ENCODE measurements around the genes COL25A1, LRIT3 and EGF.

DNA sequence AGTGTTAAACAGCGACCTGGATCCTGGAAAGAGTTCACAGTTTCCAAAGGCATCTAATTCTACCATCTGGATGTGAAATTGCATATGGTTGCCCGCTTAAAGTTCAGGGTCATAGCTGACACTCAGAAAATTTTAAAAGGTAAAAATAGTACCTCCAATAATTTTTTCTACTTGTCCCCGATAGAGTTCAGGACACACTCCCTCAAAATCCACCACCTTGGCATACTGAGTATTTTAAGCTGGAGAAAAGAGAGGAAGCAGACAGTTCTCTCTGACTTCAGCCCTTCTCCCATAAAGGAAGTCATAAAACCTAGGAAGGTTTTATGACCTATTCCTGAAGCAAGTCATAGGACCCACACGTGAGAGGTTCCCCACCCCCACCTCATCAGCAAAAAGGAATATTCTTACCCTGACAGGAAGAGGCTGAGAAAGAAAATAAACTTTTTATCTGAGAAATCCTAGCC, 270.2 kb downstream of the PAPSS1 start:
- PRO-cap: no peak

- PRO-cap: no peak
Measured at GRCh38 chr4:107631325-107632104, 88.5 kb downstream of the PAPSS1 start.

DNA sequence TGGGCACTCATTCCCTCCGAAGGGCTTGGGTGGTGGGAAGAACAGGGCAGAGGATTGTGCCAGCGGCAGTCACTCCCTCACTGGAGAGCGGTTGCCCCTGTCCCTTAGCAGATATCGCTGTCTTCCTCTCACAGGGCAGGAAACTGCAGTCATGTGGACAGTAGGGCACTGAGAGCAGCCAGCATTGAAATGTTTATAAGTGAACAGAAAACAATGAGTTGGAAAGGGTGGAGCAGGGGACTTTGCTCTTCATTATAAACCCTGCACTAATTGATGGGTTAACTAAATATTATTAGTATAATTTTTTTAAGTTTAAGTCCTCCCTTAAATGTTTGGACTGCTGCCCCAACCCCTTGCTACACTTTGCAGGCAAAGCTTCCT, 24.6 kb upstream of the SGMS2 start:
- PRO-cap: unidirectional peak, minus-strand start at position 82 of the sequence

GRCh38 chr4:108080783-108081106, 88.0 kb downstream of the LEF1 start:
- PRO-cap: no peak

GRCh38 chr4:108141350-108142050, 27.2 kb downstream of the LEF1 start:
- PRO-cap: no peak

- PRO-cap: no peak
Measured at GRCh38 chr4:108622899-108623352, 2.5 kb downstream of the RPL34 start.

- PRO-cap: no peak
Measured at GRCh38 chr4:108653336-108654264, 3.2 kb downstream of the OSTC start.

- PRO-cap: no peak
Measured at GRCh38 chr4:108916888-108917281, 154.0 kb upstream of the ETNPPL start.

DNA sequence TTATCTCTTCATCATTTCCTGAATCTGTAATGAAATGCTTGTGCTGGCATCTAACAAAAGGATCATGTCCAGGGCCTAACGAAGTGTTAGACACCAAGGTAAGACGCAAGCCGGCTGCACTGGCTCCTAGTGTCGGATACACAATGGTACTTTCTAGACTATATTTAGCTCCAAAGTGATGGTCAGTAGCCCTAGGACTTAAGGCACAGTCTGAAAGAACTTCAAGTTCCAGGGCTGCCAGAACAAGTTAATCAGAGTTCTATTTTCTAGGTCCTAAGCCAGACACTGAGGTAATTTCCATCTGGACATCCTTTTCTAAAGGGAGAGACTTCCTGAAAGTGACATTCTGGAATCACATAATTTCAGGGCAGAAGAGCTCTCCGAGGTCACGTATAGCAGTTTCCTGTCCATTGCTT, 118.1 kb downstream of the COL25A1 start:
- PRO-cap: no peak

- PRO-cap: unidirectional peak, minus-strand start at chr4:109302658
Measured at GRCh38 chr4:109302224-109303144, at the start of gene COL25A1. COL25A1 (minus strand) TSS chr4:109302658.

DNA sequence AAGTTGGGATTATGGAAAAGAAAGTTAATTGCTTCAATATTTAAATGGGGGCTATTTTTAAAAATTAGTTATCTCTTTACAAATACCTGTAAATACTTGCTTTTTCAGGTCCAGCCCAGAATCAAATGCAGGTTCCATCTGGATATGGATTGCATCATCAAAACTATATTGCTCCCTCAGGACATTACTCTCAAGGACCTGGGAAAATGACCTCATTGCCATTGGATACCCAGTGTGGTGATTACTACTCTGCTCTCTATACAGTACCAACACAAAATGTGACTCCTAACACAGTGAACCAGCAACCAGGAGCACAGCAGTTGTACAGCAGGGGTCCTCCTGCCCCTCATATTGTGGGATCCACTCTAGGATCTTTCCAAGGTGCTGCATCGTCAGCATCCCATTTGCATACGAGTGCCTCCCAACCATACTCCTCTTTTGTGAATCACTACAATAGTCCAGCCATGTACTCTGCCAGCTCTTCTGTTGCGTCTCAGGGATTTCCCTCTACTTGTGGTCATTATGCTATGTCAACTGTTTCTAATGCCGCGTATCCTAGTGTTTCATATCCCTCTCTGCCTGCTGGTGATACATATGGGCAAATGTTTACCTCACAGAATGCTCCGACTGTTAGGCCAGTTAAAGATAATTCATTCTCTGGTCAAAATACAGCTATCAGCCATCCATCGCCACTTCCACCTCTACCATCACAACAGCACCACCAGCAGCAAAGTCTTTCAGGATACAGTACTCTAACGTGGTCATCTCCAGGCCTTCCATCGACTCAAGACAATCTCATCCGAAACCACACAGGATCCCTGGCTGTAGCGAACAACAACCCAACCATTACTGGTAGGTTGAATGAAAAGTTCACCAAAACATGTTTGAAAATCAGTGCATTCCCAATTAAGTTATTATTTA, 29.4 kb downstream of the SEC24B start:
- PRO-cap: no peak

DNA sequence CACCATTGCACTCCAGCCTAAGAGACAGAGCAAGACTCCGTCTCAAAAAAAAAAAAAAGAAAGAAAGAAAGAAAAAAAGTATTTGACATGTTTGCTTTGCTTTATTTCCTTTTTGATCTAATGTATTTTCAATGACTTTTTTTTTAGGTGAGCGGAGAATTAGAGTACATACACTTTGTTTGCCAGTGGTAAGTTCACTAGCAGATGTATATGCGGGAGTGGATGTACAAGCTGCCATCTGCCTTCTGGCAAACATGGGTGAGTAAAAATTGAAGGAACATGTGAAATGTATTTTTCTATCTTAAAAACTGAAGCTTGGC, 32.9 kb upstream of the MCUB start:
- PRO-cap: no peak

- PRO-cap: no peak
Measured at GRCh38 chr4:109588180-109588677, 28.2 kb downstream of the MCUB start.

GRCh38 chr4:109721880-109722705, 7.8 kb downstream of the PLA2G12A start:
- PRO-cap: no peak

DNA sequence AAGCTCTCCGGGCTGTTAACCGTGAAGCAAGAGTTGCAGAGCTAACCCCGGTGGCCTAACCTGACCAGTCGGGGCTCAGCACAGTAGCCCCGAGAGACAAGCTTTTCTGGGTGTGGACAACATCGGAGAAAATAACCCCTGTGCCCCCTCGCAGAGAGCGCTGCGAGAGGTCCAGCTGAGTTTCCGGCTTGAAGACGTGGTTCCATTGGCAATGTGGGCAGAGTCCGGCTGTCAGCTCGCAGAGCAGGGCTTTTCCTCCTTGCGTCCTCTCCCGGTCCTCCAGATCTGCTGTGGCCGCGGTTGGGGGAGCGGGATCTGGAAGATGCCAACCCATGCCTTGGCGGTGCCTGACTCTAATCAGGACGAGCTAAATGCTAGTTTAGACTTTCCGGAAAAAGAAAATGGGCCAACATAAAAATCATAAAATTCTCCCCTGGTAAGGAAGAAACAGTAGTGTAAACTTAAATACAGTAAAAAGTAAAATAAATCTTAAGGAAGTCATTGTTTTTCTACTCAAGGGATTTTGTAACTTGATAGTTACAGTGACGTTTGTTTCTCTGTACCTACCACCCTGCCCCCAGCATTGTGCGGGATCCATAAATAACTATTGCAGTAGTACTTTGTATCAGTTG, 603 bp upstream of the PLA2G12A start:
- PRO-cap: bidirectional peak, plus-strand start at position 220 of the sequence, minus-strand start at position 226 of the sequence; bidirectional peak, plus-strand start at position 282 of the sequence, minus-strand start at position 287 of the sequence

DNA sequence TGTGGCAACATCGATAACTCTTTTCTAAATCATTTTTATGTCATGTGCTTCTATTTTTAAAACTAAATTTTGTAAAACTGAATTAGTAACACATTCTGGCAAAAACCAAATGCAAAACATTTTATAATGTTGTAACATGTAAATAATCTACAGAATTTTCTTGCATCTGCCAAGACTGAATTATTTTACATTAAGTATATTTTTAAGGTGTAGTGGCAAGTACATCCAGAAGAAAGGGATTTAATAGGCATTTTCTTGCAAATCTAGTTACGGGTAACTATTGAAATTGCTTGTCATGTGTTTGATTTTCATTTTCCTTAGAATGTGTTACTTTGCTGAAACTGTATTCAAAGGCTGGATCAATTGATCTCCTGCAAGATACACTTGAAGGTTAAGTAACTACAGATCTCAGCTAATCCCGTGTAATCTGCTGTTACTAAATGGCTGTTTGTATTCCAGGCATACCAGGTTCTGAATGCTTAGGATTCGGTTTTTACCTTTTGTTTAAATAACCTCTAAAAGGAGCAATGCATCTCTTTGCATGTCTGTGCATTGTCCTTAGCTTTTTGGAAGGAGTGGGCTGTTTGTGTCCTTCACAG, at the start of gene LRIT3:
Gene LRIT3 (plus strand): TSS at position 433 of the 599 bp plus-strand sequence.
- PRO-cap: no peak

GRCh38 chr4:109912540-109913606, at the start of gene EGF:
EGF (plus strand) TSS chr4:109912883.
- PRO-cap: unidirectional peak, plus-strand start at chr4:109912884

DNA sequence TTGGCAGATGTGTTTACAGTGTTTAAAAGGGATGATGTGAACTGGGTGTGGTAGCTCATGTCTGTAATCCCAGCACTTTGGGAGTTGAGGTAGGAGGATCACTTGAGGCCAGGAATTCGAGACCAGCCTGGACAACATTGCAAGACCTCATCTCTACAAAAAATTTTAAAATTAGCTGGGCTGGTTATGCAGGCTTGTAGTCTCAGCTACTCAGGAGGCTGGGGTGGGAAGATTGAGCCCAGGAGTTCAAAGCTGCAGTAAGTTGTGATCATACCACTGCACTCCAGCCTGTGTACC, 63.8 kb downstream of the ELOVL6 start:
- PRO-cap: no peak

DNA sequence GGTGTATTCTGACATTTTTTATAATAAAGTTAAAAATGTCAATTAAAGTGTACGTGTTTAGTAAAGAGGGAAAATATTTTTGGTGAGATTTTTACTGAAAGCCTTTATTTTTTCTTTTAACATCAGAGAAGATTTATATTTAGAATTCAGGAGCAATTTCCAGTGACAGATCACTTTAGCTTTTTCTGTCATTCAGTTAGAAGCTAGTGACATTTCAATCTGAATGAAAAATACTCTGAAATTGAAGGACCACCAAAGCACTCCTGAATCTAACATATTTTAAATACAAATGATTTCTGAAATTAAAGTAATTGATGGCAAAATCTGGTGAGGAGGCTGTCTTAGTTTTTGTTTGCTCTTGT, 133.6 kb upstream of the ENPEP start:
- PRO-cap: no peak

DNA sequence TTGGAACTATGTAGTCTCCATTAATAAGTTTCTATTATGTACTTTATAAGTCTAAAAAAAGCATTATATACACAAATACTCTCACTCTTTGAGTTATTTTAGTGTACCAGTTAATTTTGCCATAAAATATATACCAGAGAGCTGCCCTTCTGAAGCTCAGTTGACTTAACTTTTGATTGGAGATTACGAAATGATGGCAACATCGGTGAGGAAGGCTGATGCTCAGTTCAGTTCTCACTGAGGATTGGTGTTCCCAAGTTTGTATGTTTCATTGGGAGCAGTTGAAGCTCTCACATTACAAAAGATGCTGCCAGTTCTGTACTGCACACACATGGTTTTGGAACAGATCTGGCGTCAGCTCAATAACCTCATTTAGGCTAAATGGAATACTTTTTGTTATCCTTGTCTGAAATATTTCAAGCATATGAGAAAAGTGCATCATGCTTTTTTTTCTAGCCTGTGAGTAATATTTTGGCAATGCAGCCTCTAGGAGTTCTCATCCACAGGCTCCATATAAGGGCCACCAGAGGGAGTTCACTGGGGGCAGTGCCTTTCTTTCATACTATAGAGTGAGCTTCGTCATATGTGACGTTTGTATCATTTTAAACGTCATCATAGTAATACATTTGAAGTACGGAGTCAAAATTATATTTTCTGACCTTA, 4.1 kb downstream of the ENPEP start:
- PRO-cap: no peak